Mesenchymal stem cell of adipose (primary cell): ENCODE results near the genes NKX6-1 and HSD17B13.

DNA sequence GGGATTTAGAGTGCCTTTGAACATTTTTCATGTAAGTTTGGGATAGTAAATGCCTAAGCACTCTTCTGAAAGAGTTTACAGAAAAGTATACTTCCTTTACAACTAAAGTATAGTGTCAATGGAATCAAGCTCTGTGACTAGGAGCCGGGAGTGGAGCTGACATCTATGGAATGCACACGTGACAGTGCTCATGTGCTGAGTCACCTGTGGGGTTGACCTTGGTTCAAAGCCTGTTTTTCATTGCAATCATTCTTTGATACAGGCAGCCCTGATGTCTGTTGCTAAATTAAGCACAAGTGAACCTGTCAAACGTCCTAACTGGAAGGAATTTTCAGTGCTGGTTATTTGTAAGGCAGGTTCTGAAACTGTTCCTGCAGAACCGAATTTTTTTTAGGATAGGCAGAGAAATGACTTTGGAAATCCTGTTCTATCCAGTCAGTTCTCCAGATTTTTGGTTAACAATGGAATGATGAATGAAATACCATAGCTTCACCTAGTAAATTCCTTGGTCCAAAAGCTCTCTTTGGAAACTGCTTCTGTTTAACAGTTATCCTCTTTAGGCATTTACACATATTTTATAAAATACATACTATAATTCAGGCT, 82.6 kb downstream of the GPAT3 start:
- CAGE, long polyA plus RNA, result no peak

DNA sequence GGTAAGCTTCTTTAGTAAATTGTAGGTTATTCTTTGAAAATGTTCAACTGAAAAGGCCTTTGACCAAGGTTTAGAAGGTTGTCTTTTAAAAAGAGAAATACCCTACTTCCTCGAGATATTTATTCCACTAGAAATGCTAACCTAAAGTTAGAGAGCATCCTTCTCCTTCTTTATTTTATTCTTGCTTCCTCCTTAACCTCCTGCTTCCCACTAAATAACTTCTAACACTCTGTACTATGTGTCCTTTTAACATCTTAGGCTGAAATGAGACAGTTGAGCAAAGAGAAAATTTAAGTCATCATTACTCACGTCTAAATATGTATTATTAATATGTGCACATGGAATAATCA, 267.1 kb downstream of the NKX6-1 start:
- CAGE, long polyA plus RNA, result no peak

DNA sequence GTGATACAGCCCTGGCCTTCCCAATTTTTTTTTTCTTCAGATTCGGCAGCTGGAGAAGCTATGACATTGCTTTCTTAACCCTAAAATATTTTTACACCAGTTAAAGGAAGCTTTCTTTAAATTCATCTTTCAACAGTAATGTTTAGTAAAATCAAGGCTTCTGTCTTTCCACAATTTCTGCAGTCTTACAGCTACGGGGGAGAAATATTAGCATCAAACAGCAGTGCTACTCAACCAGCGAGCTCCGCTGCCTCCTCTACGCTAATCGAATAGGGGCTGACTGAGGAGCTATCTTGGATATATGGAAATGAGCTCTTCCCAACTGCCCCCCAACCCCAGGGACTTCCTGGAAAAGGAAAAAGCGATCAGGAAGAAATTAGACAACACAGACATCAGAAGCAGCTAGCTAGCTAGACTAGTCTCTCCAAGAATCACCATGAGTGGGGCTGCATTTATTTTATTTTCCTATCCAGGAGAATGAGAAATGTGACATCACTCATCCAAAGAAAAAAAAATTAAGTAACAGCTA, 7.7 kb downstream of the NKX6-1 start:
- CAGE, long polyA plus RNA, result no peak

- CAGE, long polyA plus RNA, result no peak
Measured at GRCh38 chr4:84498611-84499721, at the start of gene NKX6-1. NKX6-1 (minus strand) TSS chr4:84499292.

- CAGE, long polyA plus RNA, result no peak
Measured at GRCh38 chr4:84582198-84582807, 624 bp upstream of the CDS1 start.

- CAGE, long polyA plus RNA, result no peak
Measured at GRCh38 chr4:84733332-84733761, 150.4 kb downstream of the CDS1 start.

GRCh38 chr4:85702023-85702483, 227.1 kb downstream of the ARHGAP24 start:
- CAGE, long polyA plus RNA, result no peak

DNA sequence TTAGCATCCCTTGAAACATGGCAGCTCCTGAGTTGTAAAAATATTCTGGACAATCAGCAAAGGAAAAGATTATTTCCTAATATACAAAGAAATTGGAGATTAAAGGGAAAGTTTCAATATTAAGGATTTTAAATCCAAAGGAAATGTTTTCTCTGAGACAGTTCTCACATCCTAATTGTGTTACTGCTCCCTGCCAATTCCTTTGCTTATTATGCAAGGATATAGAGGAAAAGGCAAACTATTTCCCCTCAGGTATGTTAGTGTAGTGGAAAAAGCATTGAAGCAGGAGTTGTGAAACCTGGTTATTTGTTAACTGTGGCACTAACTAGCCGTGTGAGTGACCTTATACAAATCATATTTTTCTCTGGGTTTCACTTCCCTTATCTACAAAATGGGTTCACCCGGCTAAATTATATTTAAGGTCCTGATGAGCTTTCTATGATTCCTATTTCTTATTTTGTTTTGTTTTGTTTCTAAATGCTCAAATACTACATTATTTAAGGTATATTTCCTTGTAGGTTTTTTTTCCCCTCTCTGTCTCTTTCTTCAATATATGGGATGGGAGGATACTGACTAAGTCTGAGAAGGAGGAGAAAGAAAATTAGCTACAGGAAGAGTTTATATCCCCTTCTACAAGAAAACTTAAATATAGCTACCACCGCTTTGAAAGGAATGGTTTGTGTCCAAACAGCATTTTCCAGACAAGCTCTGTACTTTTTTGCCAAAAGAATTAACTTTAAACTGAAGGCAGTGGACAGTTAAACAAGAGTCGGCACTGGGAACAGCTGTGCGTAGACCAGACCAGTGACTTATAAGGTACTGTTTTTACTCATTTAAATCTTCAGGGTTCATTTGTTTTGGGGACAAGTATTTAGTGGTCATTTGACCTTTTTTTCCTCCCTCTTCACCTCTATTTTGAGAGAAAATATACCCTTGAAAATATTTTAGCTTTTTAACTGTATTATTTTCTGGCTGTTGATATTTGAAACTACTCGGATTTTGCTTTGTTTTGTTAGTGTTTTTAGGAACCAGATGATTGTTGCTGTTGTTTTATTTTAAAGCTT, 303.5 kb downstream of the ARHGAP24 start:
- CAGE, long polyA plus RNA, result no peak

GRCh38 chr4:85928805-85929663, 430.8 kb downstream of the MAPK10 start:
- CAGE, long polyA plus RNA, result no peak

GRCh38 chr4:85930349-85931110, 429.3 kb downstream of the MAPK10 start:
- CAGE, long polyA plus RNA, result no peak

DNA sequence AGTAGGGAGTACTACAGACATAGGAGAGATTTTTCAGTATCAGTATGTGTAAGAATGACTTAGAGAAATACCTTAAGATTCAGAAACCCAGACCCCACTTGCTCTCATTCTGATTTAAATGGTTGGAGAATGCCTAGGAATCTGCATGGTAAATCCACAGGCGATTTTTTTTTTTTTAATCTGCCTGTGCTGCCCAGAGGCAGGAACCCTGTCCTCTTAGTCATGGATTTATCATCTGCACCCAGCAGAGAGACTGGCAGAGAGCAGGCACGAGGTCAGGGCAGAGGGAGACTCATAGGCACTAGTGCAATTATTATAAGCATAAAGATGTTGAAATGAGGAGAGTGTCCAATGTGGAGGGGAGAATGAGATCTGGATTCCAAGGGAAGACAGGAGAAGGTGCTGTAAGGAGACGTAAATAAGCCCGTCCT, 406.4 kb downstream of the MAPK10 start:
- CAGE, long polyA plus RNA, result no peak

DNA sequence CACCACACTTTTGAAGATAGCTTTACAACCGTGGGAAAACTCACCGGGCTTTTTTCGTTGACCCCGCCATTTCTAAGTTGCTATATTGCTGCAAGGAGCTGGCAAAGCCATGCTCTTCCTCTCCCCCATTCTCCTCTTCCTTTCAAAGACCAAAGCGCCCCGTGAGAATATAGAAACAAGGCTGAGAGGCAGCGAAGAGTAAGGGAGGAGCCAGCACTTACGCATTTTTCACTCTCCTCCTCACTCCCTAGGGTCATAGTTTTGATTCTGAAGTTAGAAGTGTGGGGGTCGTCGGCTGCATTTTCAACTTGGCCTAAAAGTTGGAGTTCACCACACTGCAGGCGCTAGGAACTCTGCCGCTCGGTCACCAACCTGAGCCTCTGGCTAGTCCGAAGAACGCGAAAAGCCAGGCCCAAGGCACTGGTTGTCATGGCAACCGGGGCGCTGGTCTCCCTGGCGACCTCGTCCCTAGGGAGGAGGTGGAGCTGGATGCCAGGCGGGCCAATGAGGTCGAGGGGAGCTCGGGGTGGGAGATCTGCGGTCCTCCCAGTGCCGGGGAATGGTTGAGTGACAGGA, 338 bp upstream of the PTPN13 start:
- CAGE, long polyA plus RNA, result no peak

GRCh38 chr4:86971522-86972345, 36.9 kb downstream of the AFF1 start:
- CAGE, long polyA plus RNA, result no peak

GRCh38 chr4:86988197-86988930, 53.6 kb downstream of the AFF1 start:
- CAGE, long polyA plus RNA, result no peak

DNA sequence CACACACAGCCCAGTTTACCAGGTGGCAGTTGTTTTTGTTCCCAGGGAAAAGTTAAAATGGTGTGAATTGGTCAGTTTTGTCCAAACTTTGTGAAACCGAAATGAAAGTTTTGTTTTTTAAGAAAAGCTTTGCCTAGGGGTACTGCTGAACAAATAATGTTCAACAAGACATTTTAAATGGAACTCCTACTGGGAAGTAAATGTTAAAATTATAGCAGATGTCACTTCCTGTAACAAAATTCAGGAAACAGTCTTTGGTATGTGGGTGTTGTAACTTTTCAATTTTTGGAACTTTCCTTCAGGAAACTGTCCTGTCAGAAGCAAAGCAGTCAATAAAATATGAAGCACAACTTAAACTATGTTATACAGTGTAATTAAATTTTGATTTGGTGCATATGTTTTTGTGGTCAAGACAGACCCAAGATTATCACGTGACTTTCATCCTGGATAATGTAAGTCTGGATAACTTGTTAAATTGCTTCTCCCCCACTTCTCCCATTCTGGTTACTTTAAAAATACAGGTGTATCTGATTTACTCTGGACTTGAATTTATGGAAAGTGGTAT, 79.6 kb downstream of the AFF1 start:
- CAGE, long polyA plus RNA, result no peak

GRCh38 chr4:87028538-87029248, 93.9 kb downstream of the AFF1 start:
- CAGE, long polyA plus RNA, result no peak

- CAGE, long polyA plus RNA, result no peak
Measured at GRCh38 chr4:87057781-87058032, 122.9 kb downstream of the AFF1 start.

DNA sequence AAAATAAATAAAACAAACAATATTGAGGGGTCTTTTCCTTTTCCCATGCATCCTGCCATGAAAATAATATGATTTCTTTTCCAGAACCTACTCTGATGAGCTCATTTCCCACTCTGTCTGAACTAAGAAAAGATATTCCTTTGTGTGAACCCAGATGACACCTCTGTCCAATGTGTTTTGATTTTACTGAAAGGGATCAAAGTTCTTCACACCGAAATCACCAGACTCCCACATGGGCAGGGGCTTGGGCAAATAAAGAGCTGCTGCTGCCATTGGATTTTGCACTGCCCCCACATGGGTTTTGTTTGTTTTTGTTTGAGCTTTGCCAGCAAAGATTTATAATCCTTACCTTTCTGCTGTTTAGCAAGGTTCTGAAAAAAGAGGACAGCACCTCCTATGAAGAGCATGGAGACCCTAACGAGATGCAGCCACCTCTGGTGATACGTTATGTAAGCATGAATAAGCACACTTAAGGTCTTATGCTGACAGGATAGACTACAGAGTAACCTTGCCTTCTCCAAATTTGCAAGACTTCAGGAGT, 44.4 kb downstream of the HSD17B13 start:
- CAGE, long polyA plus RNA, result no peak

DNA sequence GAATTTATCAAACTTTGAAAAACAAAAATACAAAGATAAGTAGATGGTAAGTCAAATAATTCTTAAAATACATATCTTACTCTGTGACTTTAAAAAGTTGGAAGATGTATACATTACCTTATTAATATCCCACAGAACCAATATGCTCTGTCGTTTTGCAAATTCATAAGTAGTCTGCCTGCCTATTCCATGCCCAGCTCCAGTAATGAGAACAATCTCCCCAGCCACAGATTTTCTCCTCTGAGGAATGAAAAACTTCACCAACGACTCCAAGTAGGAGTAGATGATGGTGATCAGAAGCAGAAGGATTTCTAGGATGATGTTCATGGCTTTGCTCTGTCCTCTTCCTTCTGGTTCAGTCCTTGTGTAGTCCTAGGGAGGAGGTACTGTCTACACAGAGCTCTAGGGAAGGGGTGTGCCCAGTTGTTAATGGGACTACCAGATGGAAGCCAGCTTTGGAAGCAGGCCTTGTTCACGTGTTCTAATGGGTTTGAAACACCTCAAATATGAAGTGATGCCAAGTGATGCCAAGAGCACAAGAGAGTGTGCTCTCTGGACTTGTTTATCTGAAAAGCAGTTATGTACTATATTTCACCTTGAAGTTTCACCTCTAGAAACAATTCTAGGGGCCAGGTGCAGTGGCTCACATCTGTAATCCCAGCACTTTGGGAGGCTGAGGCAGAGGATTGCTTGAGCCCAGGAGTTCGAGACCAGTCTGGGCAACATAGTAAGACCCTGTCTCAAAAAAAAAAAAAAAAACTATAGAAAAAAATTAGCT, at the start of gene HSD17B13:
TSS of gene HSD17B13 (minus strand) at position 368 of the 778 bp plus-strand sequence.
- CAGE, long polyA plus RNA, result no peak

- CAGE, long polyA plus RNA, result no peak
Measured at GRCh38 chr4:87417012-87417467, 5.3 kb upstream of the NUDT9 start.